Astrocyte (in vitro differentiated cells and primary cell): ENCODE measurements around the gene SEPTIN7.

DNA sequence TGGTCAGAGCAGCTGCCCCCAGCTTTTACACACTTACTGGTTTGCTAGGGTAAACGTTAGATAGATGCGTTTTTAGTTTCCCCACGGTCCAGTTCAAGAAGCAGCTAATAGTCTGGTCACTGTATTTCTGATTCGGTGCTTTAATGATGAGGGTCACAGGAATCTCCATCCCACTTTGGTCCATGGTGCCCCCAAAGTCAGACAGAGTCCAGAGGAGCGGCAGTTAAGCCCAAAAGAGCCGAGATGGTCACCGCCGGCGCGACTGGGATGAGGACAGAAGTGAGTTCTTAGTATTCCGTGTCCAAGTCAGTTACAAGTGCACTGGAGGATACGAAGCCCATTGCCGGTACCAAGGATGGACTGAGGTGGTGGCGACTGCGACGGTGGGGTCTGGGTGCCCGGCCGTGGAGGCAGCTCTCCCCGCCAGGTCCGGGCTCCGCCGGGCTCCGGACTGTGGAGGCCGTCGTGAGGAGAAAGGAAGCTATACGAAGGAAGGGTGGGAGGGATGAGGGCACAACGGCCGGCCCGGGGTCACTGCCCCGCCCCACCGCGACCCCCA lies 709 bp downstream of the HERPUD2 start:
- PRO-cap = bidirectional peak, plus-strand start at position 340 of the sequence, minus-strand start at position 281 of the sequence; bidirectional peak, plus-strand start outside the sequence, minus-strand start at position 455 of the sequence
- RRBS, 2 experiments = 2 to 4% methylated on average over 12 to 14 of the region's 32 CpGs

DNA sequence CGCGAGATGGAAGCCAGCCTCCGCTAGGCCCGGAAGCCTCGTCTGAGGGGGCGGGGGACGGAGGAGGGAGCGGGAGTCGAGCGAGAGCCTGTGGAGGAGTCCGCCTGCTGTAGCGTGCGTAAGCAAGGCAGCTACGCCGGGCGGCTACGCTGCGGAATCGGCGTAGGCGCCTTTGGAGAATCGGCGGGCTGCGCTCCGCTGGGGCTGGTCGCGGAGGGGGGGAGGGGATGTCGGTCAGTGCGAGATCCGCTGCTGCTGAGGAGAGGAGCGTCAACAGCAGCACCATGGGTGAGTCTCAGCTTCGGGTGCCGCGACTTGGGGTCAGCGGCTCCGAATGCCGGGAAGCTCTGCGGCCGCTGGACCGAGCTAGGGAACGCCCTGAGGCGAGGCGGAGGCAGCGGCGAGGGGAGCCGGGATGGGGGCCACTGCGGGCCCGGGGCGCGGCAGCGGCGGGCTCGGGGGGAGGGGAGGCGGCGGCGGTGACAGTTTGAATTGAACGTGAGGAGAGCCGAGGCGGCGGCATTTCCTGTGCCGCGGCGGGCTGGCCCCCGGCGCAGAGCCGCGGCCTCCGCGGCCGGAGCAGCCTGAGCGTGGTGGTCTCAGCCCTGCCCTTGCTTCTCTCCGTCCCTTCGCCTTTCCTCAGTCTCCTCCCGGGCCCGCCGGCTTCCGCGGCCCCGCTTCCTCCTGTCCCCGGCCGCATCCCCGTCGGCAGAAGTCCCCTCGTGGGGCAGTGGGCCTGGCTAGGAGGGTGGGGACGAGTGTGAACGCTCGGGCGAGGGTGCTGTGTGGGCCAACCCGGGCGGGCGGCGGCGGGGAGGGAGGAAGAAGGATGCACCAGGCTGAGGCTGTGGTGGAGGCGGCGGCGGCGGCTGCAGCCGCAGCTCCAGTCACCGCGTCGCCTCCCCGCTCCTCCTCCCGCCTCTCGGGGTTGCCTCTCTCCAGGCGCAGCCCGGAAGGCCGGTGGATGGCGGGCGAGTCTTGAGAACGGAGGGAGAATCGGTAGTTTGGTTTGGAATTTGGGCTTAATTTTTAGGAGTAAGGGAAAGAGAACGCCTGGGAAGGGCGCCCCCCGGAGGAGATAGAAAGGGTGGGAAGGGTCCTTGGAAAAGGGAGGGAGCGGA lies at the start of gene SEPTIN7:
Gene SEPTIN7 (plus strand): TSS at position 75 of the 1,121 bp plus-strand sequence.
- PRO-cap = bidirectional peak, plus-strand start at position 237 of the sequence, minus-strand start outside the sequence; unidirectional peak, plus-strand start at position 307 of the sequence; bidirectional peak, plus-strand start at position 523 of the sequence, minus-strand start at position 336 of the sequence; unidirectional peak, minus-strand start at position 979 of the sequence
- RRBS, 2 experiments = 2 to 3% methylated on average over 14 to 49 of the region's 115 CpGs

DNA sequence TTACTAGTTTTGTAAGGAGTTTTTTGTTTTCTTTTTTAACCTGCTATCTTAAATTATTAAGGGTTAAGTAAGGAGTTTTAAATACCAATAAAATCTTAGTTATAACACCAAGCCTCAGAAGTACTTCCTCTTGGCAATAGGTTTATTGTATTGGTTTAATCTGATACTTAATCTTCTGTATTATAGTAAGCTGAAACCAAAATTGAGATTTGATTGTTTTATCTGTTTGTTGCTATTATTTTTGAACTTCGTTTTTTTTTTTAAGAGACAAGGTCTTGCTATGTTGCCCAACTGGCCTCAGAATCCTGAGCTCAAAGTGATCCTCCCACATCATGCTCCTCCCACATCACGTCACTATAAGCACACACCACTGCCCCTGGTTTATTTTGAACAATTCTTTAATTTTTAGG lies 83.9 kb downstream of the SEPTIN7 start:
- PRO-cap = no peak
- RRBS, 2 experiments = no CpG with 5 or more reads among the region's 2 CpGs

DNA sequence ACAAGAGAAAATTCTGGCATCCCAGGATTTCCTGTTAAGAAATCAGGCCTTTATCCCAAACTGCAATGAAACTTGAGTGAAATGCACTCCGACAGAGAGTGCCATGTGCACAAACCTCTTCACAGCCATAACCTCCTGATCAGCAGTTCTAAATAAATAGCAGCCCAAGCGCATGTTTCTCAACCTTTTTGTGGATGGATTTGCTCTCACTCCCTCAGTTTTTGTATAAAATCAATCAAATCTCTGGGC lies 107.7 kb upstream of the EEPD1 start:
- PRO-cap = no peak
- RRBS, 2 experiments = no CpG with 5 or more reads among the region's 2 CpGs

GRCh38 chr7:36119111-36119665 lies 33.9 kb upstream of the EEPD1 start:
- PRO-cap = no peak
- RRBS, 2 experiments = 80% methylated on average over 1 of the region's 4 CpGs; no CpG with 5 or more reads in 1 of the 2 experiments

- PRO-cap = no peak
- RRBS, 2 experiments = no CpG with 5 or more reads among the region's 4 CpGs
Measured at GRCh38 chr7:36126767-36127068, 26.3 kb upstream of the EEPD1 start.

DNA sequence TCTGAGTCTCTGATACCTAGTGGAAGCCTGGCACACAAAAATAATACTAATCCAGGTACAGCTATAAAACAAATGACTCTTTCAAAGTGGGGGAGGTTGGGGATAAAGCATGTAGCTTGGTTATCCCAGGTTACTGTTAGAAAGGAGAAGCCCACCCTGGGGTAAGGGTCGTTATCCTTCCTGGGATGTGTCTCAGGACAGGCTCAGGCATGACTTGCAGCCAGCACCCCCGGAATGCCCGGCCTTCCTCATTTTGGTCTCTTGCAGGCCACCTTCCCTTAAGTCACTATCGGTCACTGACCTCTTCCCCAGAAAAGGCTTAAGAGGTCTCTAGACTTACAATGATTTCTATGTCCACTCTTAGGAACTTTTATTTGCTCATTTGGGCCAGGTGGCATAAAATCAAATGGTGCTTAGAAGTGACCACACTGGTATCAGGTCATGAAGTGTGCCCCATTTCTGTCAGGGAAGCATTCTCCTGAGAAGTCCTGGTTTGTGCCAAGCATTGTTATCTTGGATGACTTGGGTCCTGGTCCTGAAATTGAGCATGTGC lies 37.7 kb downstream of the EEPD1 start:
- PRO-cap = no peak
- RRBS, 2 experiments = no CpG with 5 or more reads among the region's 4 CpGs

DNA sequence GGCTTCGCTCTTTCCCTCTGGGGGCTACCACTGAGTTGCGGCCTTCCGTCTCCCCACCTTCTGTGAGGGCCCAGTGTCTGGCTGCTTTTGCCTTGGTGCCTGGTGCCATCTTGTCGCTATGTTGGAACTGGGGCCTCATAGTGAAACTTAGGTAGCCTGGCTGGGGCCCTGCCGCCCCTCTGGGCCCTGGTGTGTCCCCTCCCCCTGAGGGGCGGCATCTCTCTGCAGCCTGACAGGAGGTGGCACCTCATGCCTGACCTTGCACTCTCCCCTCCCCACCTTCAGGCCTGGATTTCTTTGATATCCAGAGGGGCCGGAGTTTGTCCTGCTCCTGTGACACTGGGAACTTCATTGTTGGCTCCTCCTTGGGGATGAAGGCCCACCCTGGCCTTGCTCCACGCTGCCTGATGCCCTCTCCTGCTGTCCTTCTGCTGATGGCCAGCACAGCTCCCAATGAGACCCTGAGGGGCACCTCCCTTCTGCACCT lies 144.2 kb downstream of the ANLN start:
- PRO-cap = no peak
- RRBS, 2 experiments = no CpG with 5 or more reads among the region's 8 CpGs

DNA sequence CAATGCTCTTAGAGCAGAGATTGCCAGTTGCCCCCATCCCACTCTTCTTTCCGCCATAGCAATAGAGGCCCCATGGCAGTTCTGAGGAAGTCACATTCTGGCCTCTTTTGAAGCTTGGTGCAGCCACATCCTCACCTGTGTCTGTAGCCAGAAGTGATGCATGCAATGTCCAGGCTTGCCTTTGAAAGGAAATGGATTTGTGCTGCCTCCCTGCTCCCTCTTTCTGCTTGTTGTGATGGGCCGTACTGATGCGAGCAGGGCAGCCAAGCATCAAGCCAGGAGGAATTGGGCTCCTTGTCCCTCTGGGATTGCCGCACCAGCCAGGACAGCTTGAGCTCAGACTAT lies 65.4 kb upstream of the AOAH start:
- PRO-cap = no peak
- RRBS, 2 experiments = no CpG with 5 or more reads among the region's 4 CpGs

DNA sequence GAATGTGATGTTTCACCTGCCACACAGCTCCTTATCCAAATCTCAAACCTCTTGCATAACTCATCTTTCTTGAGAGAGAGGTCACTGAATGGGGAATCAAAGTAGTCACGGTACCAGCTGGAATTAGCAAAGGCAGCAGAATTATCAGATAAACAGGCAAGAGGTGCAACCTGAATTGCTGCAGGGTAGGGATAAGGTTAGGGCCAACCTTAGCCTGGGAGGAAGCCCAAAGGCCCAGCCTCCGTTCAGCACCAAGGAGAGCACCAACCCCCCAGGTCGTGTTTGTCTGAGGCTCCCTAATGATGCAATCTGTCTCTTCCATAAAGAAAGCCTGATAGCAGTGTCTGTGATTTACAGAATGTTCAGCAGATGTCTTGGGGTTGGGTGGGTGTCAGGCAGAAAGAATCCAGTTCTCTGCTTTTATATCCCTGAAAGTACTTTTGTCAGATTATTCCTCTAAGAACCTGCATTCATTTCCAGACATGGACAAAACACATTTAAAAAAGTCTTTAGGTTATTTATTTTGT lies 328.4 kb upstream of the AOAH start:
- PRO-cap = no peak
- RRBS, 2 experiments = no CpG with 5 or more reads among the region's 3 CpGs

GRCh38 chr7:37310251-37310888 lies 138.3 kb downstream of the ELMO1 start:
- PRO-cap = no peak
- RRBS, 2 experiments = no CpG with 5 or more reads among the region's 3 CpGs

DNA sequence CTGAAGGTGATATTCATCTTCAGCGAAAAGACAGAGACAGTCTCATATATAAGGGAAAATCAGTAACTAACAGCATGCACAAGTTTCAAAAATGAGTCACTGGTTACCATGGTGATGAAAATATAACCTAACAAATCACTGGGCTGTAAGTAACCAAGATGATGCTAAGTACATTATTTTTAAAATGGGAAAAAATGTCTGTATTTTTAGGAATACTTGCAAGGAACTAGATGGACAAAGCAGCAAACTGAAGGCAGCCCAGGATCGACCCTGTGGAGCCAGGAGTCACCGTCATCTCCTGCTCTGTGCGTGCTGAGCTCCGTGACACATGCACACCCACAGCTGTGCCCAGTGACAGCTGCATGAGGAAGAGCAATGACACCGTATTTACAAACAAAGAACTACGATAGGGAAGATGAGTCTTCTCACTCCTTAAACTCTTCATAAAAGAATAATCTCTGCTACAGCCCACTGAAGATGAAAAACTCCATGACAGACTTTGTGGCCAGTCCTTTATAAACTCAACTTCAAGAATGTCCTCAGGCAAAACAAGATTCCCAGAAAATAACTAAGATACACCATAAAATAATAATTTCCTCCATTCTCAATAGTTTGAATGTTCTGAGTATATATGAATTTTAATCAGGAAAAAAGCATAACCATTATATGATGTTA lies 137.2 kb downstream of the ELMO1 start:
- PRO-cap = no peak
- RRBS, 2 experiments = no CpG with 5 or more reads among the region's 7 CpGs

DNA sequence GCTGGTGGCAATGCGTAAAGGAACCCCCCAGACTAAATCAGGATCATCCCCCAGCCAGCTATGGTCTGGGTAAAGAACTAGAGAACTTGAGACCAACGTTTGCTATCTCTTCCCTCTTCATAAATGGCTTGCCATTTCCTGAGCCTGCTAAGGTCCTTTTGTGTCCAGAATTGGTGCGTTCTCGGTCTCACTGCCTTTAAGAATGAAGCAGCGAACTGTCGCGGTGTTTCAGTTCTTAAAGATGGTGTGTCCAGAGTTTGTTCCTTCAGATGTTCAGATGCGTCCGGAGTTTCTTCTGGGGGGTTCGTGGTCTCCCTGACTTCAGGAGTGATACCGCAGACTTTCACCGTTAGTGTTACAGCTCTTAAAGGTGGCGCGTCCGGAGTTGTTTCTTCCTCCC lies 95.6 kb downstream of the ELMO1 start:
- PRO-cap = no peak
- RRBS, 2 experiments = 88 to 95% methylated on average over 2 of the region's 15 CpGs

DNA sequence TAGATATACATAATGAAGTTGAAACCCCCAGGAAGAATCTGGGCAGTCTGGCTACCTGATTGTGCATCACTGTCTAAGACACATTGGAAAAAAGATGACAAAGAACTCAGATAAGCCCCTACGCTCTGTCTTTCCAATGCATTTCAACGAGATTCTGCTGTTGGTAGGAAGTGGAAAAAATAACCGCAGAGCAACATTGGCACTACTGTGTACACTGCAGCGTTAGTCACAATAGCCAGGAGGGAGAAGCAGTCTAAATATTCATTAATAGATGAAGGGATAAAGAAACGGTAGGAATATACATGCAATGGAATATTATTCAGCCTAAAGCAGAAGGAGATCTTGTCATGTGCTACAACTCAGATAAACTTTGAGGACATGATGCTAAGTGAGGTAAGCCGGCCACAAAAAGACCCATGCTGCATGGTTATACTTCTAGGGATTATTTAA lies 40.4 kb downstream of the ELMO1 start:
- PRO-cap = no peak
- RRBS, 2 experiments = no CpG with 5 or more reads among the region's 6 CpGs

- PRO-cap = no peak
- RRBS, 2 experiments = no CpG with 5 or more reads among the region's 1 CpG
Measured at GRCh38 chr7:37446744-37447139, 1.9 kb downstream of the ELMO1 start.

GRCh38 chr7:37570109-37570494 lies 113.5 kb upstream of the GPR141 start:
- PRO-cap = no peak
- RRBS, 2 experiments = no CpG with 5 or more reads among the region's 7 CpGs

- PRO-cap = no peak
- RRBS, 2 experiments = no CpG with 5 or more reads among the region's 10 CpGs
Measured at GRCh38 chr7:37690151-37690530, 6.6 kb downstream of the GPR141 start.

GRCh38 chr7:38300149-38300720 lies 122.2 kb downstream of the STARD3NL start:
- PRO-cap = no peak
- RRBS, 2 experiments = no CpG with 5 or more reads among the region's 10 CpGs

- PRO-cap = no peak
- RRBS, 2 experiments = no CpG with 5 or more reads among the region's 7 CpGs
Measured at GRCh38 chr7:38363186-38363855, 185.3 kb downstream of the STARD3NL start.

GRCh38 chr7:38975867-38976766 lies 1.6 kb upstream of the POU6F2 start:
- PRO-cap = no peak
- RRBS, 2 experiments = 3 to 5% methylated on average over 7 of the region's 49 CpGs